ENCODE measurements around a stretch of chr1.

GRCh38 chr1:244074451-244075230, 23.6 kb downstream of the ZBTB18 start:
- CAGE, long polyA plus RNA = no peak
- RRBS = no CpG with 5 or more reads among the region's 21 CpGs

DNA sequence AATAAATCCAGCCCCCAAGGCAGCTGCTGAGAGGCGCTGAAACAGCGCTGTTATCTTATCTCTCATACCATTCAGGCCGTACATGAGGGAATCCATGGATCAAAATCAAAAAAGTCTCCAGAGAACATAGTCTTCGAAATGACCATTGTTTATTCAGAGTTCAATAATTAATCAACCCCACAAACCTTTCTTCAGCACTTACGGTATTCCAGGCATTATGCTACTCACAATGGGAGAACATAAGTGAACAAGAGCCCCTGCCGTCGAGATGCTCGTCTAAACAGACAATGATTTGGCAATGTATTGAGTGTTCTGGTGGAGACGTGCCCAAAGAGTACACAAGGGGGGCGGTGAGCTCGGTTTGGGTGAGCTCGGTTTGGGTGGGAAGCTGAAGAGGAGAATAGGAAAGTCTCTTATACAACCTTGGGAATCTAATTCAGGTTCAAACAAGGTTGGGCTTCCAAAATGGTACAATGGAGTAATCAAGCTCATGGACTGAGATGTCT, 38.7 kb downstream of the ZBTB18 start:
- CAGE, long polyA plus RNA = no peak
- RRBS = no CpG with 5 or more reads among the region's 12 CpGs

DNA sequence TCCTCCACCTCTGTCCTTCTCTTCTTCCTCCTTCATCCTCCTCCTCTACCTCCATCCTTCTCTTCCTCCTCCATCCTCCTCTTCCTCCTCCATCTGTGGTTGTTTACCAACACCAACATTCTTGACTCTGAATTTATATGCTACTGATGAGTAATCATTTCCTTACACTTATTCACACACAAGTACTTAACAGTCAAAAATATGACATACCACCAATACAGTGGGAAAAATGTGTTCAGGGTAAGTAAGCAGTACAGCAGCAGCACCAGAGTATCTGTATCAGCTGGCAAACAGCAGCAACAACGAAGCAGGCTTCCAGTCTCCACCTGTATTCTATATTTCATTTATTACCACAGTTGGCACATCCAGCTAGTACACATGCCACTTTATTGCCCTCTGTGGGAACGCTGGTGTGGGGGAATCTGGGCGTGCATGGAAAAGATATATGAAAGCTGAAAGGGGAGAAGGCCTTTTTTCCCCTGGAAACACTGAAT, 16.1 kb downstream of the ADSS2 start:
- CAGE, long polyA plus RNA = no peak
- RRBS = no CpG with 5 or more reads among the region's 3 CpGs

- CAGE, long polyA plus RNA = no peak
- RRBS = no CpG with 5 or more reads among the region's 5 CpGs
Observed at GRCh38 chr1:244653907-244654167, 911 bp downstream of the DESI2 start.

- CAGE, long polyA plus RNA = no peak
- RRBS = no CpG with 5 or more reads among the region's 8 CpGs
Observed at GRCh38 chr1:244665621-244666538, 13.0 kb downstream of the DESI2 start.

DNA sequence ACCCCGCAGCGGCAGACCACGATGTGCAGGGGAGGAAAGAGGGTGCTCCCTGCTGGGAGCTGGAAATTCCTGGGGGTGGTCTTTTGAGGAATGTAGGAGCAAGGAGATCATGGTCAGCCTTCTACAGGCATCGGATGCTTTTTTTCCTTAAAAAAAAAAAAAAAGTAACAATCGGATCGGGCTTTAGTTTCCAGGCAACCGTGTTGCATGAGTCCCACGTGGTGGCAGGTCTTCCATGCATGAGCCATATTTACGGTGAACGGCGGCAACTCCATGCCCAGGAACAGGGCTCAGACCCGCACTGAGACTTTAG, 30.5 kb upstream of the ENSG00000284188 start:
- CAGE, long polyA plus RNA = no peak
- RRBS = no CpG with 5 or more reads among the region's 12 CpGs

DNA sequence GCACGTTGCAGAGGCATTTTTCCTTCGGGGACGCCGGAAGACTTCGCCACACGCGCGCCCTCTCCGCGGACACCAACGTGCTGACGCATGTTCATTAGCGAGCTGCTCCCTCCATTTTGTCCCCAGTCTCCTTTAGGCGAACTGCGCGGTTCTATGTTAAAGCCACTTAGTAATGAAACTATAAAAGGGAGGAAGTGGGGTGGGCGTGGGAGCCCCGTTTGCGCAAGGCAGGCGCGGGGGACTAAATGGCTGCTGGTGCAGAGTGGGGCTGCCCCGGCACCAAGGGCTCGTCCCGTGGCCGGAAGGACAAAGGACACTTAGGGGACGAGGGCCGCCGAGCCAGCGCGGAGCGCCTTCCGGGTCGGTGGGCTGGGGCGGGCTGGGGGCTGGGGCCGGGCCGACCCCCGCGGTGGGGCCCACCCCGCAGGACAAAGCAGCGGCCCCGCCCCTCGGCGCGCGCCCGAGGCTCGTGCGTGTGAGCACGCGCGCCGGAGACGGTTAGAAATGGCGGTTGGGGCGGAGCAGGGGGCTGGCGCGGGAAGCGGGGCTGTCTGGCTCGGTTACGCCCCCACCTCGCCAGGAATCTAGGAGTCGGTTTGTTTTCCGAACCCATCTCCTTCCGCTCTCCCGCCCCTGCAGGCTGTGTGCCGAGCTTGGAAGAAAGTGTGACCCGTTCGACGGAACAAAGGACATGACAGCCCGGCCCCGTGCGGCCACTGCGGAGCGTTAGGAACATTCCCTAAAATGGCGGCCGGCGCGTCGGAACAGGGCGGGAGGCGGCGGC, 429 bp upstream of the COX20 start:
- CAGE, long polyA plus RNA = no peak
- RRBS = under 1% methylated on average over 37 of the region's 82 CpGs

DNA sequence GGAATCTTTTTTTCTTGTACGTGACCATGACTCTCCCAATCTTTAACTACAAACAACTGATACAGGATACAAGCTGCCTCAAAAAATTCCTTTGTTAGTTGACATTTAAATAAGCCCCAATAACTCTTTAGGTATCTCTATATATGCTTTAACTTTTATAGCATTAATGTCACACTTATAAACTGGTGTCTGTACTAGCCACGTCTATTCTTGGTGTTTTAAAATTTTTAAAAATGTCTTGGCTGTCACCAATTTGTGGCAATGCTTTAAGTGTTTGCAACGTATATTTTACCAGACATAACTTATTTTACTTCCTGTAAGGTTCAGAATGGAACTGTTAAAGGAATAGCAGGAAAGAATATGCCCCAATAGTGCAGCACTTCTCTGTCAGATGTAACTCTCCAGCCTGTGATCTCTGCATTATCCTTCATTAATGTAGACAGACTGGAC, 13.5 kb downstream of the COX20 start:
- CAGE, long polyA plus RNA = no peak
- RRBS = no CpG with 5 or more reads among the region's 3 CpGs

DNA sequence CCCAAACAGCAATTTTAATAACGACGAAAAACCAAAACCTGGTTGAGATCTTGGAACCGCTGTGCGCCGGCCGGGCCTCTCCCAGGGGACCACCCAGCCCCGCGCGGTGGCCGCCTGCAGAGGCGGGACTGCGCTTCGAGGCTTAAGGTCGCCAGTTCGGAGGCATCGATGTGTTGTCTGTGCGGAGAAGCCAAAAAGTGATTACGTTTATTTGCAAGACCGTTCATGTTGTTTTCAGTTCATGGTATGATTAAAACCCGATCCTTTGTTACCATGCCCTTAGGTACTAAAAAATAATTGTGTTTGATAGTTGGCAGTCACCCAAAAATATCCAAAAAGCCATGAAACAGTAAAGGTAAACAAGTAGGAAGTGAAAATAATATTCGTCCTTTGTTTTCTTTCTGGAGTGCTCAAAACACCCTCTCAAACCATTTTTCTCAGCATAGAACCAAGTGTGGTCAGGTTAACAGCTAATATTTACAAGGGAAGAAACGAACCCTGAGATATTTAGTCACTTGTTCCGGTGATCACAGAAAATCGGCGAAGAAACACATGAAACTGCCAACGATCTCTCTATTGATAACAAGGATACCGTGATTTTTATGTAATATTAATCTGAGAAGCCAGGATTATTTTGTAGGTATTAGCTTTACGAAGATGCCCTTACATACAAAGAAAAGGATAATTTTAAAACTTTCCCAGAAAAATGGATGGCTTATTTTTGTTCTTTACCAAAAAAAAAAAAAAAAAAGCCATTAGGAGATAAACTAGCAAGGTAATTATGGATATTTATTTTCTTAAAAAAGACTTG, 1.9 kb downstream of the EFCAB2 start:
- CAGE, long polyA plus RNA = no peak
- RRBS = no CpG with 5 or more reads among the region's 28 CpGs

GRCh38 chr1:245074089-245074779, 80.6 kb upstream of the KIF26B start:
- CAGE, long polyA plus RNA = no peak
- RRBS = no CpG with 5 or more reads among the region's 6 CpGs

DNA sequence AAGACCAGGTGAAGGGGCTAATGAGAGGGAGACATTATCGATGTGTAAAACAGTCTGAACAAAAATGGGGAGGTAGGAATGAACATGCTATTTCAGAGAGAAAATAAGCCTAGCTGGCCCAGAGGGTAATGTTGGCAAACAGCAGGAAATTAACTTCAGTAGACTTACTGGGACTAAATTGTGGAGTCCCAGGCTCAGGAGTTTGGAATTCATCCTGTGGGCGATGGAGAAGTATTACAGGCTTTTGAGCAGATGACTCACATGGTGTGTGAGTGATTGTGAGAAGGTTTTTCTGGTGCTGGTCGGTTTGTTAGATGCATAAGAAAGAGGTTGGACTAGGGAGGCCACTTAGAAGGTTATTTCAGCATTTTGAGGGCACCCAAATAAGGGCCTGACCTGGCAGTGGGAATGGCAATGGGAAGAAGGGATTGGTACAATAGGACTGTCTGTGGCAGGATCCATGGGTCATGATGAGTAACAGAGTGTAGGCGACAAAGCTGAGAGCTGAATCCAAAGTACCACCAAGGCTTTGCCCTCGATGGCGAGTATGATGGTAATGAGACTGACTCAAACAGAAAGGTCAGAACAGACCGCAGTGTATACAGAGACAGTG, 69.3 kb upstream of the KIF26B start:
- CAGE, long polyA plus RNA = no peak
- RRBS = no CpG with 5 or more reads among the region's 7 CpGs

DNA sequence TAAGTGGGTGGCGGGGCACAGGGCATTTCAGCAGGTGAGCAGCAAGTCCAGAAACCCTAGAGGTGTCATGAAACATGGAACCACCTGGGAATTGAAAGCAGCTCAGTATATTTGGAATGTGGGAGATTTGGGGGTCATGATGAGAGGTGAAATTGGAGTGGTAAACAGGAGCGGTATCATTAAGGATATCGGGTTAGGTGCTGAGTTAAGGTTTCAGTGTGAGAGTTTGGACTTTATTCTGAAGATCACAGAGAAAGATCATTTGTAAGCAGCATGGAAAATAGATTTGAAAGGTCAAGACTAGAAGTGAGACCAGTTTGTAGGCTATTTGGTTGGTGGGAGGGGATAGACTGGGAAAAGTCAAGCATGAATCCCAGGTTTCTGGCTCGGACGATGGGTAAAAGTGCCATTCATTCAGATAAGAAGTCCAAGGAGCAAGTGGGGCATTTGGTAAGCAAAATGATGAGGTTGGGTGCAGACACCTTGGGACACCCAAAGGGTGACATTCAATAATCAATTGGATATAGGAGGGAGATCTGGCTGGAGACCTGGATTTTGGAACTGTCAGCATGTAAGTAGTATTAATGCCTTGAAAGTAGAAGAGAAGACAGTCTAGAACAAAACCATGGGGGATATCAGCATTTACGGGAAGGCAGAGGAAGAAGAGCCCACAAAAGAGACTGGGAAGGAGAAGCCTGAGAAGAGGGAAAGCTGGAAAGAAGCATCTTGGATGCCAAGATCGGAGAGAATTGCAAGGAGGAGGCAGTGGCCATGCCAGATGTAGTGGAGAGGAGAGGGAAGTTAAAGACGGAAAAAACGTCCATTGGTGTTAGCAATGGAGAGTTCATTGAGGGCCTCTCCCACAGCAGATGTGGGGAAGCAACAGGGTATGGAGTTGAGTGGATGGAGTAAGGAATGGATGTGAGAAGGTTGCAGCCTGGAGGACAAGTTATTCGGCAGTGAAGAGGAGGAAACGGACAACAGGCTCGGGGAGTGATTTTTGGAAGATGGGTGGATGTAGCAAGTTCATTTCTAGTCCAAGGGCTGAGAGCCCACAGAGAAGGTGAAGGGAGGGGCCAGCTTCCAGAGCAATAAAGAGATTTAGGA, 65.7 kb upstream of the KIF26B start:
- CAGE, long polyA plus RNA = no peak
- RRBS = no CpG with 5 or more reads among the region's 12 CpGs

DNA sequence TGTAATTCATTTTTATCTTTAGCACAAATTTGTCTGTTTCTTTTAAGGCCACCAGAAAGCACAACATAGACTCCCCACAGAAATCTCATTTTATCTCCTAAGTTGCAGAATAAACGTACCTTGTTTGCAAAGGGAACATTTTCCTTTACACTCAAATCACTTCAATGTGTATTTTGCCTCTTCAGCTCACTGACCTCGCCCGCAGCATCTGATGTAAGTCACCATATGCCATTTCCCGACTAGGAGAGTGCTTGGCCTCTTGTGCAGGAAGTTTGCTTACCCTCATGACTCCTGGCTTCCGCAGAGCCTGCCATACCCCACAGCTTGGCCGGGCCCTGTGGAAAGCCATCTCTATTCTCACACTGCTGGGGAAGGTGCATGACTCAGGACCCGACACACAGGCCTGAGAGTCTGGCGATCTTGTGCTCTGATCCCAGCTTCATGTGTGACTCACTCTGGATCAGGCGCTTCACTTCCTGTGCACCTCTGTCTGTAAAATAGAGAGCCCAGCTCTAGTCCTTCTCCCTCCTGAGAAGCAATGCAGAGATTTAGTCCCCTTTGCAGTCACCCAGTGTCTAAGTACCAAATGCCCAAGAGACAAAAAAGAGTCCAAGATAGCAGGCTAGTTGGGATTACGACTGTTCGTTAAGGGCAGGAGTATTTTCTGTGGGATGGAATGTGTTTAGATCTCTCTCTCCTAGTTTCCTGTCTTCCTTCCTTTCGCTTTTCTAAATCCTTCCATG, 63.0 kb upstream of the KIF26B start:
- CAGE, long polyA plus RNA = no peak
- RRBS = no CpG with 5 or more reads among the region's 12 CpGs

GRCh38 chr1:245153137-245154146, 1.3 kb upstream of the KIF26B start:
- CAGE, long polyA plus RNA = no peak
- RRBS = 3% methylated on average over 16 of the region's 79 CpGs

- CAGE, long polyA plus RNA = no peak
- RRBS = no CpG with 5 or more reads among the region's 13 CpGs
Observed at GRCh38 chr1:245298671-245299273, 144.0 kb downstream of the KIF26B start.

GRCh38 chr1:245599300-245599673, 444.5 kb downstream of the KIF26B start:
- CAGE, long polyA plus RNA = no peak
- RRBS = no CpG with 5 or more reads among the region's 8 CpGs

- CAGE, long polyA plus RNA = no peak
- RRBS = no CpG with 5 or more reads among the region's 14 CpGs
Observed at GRCh38 chr1:245946897-245947531, 560.1 kb downstream of the SMYD3 start.

DNA sequence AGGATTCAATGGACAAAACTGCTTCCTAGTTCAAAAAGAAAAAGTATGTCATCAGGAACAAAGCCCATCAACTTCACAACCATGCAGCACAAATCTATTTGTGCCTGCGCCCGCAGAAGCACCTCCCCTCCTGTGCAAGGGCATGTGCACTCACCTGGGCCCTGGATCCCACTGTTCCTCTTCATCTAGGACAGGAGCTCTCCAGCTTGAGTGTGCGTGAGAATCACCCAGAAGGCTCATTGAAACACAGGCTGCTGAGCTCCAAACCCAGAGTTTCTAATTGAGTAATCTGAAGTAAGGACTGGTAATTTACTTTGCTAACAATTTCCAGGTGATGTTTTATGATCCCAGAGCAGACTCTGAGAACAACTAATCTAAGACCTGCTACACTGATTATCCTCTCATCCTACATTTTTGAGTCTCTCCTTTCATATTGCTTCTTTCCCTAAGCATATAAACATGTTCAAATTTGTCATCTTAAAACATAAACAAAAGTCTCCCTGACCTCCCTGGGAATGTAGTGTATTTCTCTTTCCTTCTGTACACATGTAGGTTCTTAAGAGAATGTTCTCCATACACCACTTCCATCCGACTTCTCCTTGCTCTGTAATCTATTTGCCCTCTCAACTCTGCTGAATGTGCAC, 522.6 kb downstream of the SMYD3 start:
- CAGE, long polyA plus RNA = no peak
- RRBS = no CpG with 5 or more reads among the region's 4 CpGs

GRCh38 chr1:246008403-246008952, 498.6 kb downstream of the SMYD3 start:
- CAGE, long polyA plus RNA = no peak
- RRBS = no CpG with 5 or more reads among the region's 12 CpGs

DNA sequence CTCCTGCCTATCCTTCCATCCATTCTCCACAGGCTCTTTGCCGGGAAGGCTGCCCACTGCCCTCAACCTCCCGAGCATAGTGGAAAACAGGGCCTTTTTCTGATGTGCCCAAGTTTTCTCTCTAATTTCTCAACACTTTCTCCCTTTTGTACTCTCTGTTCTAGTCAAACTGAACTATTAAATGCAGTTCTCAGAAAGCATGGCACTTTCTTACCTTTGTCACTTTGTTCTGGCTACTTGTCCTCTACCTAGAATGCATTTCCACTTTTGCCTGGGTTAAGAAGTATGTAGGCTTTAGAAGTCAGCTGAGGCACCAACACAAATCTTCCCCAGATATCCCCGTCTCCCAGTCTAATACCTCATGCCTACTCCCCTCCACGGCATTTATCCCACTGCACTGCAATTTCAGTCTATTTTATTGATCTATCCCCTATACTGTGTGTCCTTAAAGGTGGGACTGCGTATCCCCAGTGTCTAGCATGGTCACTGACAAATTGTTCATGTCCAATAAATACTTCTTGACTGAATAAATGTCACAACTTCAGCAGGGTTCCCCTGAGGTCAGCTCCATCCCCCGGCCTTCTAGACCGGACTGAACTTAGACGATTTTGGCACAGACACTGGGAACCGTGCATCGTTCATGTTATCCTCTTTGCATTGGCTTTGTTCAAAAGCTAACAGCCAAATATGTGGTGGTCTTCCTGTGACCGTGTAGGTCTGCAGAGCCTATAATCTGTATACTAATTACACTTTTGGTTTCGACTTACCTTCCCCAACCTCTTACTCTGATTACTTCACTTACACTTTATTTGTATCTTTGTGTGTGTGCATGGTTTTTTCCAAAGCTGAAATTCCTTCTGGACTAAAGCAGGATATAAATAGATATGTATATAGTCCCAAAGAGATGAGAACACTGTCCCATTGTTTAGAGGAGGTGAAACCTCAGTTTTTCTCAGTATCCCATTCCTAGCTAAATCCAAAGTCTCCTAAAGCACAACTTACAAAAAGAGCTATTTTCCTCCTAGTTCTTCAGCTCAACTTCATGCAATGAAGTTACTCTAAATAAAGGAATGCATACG, 442.6 kb downstream of the SMYD3 start:
- CAGE, long polyA plus RNA = no peak
- RRBS = no CpG with 5 or more reads among the region's 13 CpGs

All from mammary epithelial cell (primary cell).